H7 (cell line): ENCODE measurements around a stretch of chr17.

DNA sequence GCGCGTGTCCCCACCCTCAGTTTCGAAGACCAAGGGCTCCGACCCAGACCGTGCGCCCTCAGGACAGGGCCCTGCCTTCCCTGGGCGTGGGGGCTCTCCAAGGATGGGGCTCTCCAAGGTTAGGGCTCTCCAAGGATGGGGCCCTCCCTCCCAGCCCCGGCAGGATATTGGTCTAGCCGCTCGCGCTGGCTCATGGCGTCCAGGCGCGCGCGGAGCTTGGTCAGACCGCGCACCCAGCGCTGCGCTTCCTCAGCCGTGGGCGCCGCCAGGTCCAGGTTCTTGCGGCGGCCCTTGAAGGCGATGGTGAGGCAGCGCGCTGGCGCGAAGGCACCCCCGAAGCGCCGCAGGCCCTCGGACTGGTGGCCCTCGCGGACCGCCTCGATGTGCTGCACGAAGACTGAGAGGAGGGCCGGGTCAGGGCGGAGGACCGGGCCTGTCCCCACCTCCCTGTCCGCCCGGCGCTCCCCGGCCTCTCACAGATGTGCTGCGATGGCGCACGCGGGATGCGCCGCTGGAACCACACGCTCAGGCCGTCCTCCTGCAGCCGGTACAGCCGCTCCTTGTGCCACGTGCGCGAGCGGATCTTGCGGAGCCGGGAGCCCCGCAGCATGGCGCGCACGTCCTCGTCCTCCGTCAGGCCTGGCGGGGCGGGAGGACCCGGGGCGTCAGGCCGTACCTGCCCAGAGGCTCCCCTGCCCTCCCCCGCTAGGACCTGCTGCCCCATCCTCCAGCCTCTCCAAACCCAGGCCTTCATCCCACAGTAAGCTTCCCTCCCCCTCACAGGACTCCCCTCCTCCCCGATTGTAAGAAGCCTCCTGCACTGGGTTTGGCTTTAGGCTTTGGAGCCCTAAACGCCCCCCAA is 11.3 kb downstream of the PLCD3 start:
- RAMPAGE, long total RNA: no peak

DNA sequence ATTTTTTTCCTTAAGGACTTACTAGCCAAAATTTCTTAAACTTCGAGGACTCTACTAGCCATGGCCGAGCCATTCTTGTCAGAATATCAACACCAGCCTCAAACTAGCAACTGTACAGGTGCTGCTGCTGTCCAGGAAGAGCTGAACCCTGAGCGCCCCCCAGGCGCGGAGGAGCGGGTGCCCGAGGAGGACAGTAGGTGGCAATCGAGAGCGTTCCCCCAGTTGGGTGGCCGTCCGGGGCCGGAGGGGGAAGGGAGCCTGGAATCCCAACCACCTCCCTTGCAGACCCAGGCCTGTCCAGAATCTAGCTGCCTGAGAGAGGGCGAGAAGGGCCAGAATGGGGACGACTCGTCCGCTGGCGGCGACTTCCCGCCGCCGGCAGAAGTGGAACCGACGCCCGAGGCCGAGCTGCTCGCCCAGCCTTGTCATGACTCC is 873 bp downstream of the HEXIM1 start:
- RAMPAGE, long total RNA: no peak

GRCh38 chr17:45226867-45227717 is 5.4 kb downstream of the FMNL1 start:
- RAMPAGE, long total RNA: no peak

- RAMPAGE, long total RNA: no peak
Measured at GRCh38 chr17:45262743-45264076, 1.3 kb upstream of the SPATA32 start.

GRCh38 chr17:45278173-45278709 is 16.3 kb upstream of the SPATA32 start:
- RAMPAGE, long total RNA: no peak

GRCh38 chr17:45282915-45283495 is 21.1 kb upstream of the SPATA32 start:
- RAMPAGE, long total RNA: no peak

- RAMPAGE, long total RNA: no peak
Measured at GRCh38 chr17:45302475-45303052, 14.3 kb downstream of the MAP3K14 start.

DNA sequence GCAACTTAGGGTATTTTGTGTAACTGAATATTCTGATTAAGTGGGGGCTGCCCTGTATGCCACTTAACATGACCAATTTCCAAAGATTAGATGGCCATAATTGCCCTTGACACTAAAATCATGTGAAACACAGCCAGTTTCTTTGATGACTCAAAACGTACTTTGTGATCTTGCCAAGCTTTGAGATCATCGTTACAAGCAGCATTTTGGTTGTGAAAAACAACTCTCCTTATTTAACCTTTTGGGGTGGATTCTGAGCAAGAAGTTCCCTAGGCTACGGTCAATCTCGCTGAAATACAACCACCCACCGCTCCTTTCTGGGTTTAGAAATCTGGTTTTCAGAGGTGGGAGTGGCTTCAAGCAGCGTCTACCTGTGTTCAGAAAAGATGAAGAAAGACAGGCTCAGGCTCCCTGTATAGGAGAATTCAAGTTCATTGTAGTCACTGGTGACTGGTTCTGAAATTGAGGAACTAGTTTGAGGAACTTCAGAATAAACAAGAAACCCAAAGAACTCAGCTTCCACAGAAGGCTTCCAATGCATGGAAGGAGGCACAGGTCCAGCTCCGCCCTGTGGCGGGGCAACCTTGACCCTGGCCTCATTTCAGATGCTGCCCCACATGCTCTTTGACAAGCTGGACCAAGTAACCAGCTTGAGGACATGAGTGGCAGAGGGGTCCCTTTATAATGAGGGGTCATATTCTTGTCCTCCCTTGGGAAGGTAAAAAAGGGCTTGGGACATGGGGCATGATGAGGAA is 9.3 kb downstream of the MAP3K14 start:
- RAMPAGE, long total RNA: no peak

DNA sequence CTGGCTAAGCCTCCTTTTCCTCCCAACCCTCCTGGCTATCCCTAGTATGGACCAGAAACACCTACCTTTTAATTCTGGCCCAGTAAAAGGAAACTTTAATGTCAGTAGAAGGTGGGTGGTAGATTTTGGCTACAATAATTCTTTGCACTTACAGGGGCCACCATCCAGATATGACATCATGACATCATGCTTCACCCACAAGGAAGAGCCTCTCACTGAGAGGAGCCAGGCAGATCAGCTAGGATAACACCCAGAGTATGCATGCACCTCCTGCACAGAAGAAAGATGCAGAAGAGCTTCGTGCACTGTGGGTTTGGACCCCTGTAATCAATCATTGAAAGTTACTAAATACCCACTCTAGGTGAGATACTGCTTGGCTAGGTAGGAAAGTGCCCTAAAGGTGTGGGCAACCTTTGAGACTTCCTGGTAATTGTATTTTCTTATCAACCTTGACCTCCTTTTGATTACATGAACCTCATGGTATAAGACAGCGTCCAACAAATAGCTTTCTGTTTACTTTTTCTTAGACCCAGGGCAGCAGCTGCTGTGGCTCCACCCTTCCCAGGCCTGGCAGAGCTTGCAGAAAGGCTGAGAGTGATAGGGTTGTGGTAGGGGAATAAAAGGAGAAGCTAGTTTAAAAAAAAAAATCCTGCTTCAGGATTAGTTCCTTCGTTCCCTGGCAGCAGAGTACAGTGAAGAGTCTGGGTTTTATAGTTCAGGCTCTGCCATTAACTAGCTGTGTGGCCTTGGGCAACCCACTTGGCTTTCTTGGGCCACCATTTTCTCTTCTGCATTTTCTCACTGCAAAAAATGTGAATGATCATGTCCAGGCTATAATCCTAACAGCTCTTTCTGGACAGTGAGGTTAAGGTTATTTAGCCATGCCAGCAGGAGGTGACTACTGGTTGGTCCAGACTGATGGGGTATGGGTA is 6.2 kb downstream of the MAP3K14 start:
- RAMPAGE, long total RNA: no peak

DNA sequence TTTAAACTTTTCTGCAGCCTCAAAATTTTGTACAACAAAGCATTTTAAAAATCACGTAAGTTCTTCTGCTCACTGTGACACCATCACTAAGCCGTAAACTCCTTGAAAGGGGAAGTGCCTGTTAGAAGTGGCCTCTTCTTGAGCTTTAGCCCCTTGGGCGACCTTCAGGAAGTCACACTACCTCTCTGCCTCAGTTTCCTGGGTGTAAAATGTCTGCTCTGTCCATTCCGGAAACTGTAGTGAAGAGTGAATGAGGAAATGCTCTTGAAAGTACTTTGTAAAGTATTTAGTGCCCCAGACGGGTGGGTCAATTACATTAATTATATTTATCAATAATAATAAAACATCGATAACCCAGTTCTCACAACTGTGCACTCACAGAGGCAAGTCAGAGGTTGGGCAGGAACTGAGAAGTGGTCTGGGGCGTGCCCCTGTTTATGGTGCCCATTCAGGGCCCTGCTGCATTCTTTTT is 26.4 kb downstream of the ARHGAP27 start:
- RAMPAGE, long total RNA: no peak

DNA sequence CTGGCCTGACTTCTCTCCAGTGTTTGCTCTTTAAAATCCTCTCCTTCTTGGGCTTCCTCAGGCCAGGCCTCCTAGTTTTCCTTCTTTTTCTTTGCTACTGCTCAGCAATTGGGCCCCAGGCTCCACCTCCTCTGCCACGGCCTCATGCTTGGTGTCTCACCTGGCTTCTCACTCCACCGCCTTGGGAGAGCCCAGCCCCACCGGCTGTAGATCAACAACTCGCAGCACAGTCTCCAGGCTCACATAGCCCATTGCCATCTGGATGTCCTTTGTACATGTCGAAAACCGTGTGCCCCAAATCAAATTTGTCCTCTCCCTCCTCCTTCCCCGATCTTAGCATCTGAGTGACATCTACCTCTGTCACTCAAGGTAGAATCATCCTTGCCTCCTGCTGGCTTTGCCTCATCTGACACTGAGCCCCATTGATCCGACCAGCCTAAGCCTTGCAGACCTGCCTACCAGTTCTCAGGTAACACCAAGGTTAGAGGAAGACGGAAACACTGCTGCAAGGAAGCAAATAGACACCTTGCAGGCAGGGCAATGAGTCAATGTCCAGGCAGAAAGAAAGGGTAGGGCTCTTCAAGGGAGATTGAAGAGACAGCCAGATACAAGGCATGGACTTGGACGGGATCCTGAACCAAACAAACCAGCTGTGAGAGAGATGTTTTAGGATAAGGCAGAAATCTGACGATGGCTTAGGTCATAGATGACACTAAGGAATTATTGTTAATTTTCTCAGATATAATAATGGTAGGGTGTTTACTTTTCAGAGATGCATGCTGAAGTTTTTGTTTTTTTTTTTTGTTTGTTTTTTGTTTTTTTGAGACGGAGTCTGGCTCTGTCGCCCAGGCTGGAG is 17.2 kb downstream of the ARHGAP27 start:
- RAMPAGE, long total RNA: no peak

GRCh38 chr17:45432259-45432496 is 492 bp downstream of the ARHGAP27 start:
- RAMPAGE, long total RNA: no peak

DNA sequence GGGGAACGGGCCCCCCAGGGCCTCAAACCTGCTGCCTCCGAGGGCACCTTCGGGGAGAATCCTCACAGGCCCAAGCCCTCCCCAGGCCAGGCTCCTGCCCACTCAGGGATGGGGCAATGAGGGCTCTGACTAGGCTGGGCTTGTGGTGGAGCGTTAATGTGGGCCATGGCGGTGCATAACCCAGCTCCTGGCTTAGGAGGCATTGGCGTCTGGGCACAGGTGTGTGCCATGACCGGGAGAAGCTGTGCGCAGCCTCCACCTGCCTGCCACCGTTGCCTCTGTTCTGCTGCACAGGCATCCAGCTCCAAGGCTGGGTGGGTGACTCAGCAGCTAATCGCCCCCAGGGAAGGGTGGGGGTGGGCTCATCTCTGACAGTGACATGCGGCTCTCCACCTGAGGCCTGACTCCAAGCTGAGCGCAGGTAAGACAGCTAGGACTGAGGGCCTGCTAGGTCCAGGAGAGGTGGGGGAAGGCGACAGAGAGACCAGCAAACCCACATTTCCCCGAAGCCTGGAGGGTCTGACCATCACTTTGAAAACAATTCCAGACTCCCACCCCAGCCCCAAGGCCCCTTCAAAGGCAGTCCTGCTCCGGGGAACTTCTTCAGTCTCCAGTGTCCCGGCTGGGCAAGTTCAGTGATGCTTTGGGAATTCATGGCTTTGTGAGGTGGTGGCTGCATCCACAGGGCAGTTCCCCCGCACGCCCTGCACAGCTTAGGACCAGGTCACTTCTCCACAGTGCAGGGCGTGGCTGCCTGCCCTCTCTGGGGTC is 3.6 kb upstream of the ARHGAP27 start:
- RAMPAGE, long total RNA: no peak

- RAMPAGE, long total RNA: no peak
Measured at GRCh38 chr17:45456040-45456802, 23.6 kb upstream of the ARHGAP27 start.

GRCh38 chr17:45784514-45785569 is 722 bp downstream of the CRHR1 start:
- RAMPAGE, long total RNA: no peak

GRCh38 chr17:45915684-45915883 is 21.2 kb downstream of the MAPT start:
- RAMPAGE, long total RNA: no peak

- RAMPAGE, long total RNA: no peak
Measured at GRCh38 chr17:45934990-45935583, 40.7 kb downstream of the MAPT start.

DNA sequence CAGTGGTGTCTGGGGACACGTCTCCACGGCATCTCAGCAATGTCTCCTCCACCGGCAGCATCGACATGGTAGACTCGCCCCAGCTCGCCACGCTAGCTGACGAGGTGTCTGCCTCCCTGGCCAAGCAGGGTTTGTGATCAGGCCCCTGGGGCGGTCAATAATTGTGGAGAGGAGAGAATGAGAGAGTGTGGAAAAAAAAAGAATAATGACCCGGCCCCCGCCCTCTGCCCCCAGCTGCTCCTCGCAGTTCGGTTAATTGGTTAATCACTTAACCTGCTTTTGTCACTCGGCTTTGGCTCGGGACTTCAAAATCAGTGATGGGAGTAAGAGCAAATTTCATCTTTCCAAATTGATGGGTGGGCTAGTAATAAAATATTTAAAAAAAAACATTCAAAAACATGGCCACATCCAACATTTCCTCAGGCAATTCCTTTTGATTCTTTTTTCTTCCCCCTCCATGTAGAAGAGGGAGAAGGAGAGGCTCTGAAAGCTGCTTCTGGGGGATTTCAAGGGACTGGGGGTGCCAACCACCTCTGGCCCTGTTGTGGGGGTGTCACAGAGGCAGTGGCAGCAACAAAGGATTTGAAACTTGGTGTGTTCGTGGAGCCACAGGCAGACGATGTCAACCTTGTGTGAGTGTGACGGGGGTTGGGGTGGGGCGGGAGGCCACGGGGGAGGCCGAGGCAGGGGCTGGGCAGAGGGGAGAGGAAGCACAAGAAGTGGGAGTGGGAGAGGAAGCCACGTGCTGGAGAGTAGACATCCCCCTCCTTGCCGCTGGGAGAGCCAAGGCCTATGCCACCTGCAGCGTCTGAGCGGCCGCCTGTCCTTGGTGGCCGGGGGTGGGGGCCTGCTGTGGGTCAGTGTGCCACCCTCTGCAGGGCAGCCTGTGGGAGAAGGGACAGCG is 25.2 kb downstream of the STH start:
- RAMPAGE, long total RNA: no peak

GRCh38 chr17:46034972-46035534 is 36.0 kb downstream of the STH start:
- RAMPAGE, long total RNA: no peak

- RAMPAGE, long total RNA: no peak
Measured at GRCh38 chr17:46119219-46120201, 73.7 kb downstream of the KANSL1 start.